ENCODE measurements around a stretch of chr1.

GRCh38 chr1:57999996-58000362 is 546.5 kb downstream of the OMA1 start:
- PRO-cap, result no peak

- PRO-cap, result no peak
These were observed 289.9 kb downstream of the OMA1 start for GRCh38 chr1:58256563-58257058.

GRCh38 chr1:58282565-58282944 is 264.0 kb downstream of the OMA1 start:
- PRO-cap, result no peak

GRCh38 chr1:58446079-58446747 is 100.3 kb downstream of the OMA1 start:
- PRO-cap, result no peak

DNA sequence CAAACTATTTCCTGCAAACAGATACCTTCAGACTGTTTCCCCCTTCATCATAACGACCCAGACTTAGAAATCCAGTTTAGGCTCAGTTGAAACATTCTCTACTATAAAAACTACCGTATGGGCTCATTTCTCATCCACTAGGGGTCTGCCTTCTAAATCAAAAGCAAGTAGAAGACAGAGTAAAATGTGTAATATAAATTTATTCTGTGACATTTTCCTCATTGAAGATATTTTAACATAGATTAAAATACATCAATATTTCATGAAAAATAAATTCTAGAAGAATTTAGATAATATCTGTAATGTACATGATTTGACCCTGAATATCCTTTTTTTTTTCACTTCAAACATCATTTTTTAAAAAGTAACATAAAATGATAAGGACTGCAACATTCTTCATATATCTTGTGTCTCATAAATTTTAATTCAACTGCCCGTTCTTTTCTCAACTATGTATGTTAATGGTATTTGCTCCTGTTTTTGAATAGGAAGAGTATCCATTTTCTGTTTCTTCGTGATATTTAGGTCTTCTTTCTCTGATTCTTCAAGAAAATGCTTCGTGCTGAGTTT is 65.9 kb downstream of the OMA1 start:
- PRO-cap, result no peak

- PRO-cap, result no peak
These were observed 42.3 kb upstream of the TACSTD2 start for GRCh38 chr1:58619323-58619824.

GRCh38 chr1:58782598-58782724 is 1.4 kb downstream of the JUN start:
- PRO-cap, result no peak

GRCh38 chr1:58805985-58806469 is 22.2 kb upstream of the JUN start:
- PRO-cap, result no peak

- PRO-cap, result no peak
These were observed 143.5 kb upstream of the JUN start for GRCh38 chr1:58926974-58928123.

GRCh38 chr1:59043541-59043988 is 253.3 kb upstream of the FGGY start:
- PRO-cap, result no peak

DNA sequence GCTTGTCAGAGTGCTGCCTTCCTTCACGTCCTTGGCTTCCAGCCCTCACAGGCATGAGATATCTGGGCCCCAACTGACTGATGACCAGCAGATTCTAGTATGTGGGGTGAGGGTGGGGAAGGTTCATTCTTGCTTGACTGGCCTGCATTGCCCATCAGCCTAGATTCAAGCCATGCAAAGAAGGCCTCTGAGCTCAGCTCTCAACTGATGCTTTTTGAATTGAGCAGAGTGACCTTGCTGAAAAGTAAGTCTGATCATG is 253.0 kb upstream of the FGGY start:
- PRO-cap, result no peak

GRCh38 chr1:59071267-59071987 is 225.5 kb upstream of the FGGY start:
- PRO-cap, result no peak

DNA sequence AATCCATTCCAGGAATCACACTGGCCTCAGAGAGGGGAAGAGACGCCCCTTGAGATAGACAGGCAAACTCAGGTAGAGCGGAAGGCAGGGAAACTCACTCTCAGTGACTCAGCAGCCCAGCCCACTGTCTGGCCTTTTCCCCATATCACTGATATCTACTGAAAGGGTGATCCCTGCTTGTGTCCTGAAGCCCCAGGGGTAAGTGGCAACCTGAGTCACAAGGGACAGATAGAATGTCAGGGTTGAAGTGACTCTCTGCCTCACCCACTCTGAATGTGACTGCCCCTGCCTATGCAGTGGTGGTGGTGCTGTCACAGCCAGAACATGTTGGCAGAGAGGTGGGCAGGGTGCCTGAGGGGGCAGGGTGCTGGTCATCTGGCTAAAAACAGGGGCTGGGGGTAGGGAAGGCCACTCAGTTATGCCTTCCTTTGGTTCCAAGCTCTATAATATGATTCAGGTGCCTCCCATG is 157.5 kb upstream of the FGGY start:
- PRO-cap, result no peak

DNA sequence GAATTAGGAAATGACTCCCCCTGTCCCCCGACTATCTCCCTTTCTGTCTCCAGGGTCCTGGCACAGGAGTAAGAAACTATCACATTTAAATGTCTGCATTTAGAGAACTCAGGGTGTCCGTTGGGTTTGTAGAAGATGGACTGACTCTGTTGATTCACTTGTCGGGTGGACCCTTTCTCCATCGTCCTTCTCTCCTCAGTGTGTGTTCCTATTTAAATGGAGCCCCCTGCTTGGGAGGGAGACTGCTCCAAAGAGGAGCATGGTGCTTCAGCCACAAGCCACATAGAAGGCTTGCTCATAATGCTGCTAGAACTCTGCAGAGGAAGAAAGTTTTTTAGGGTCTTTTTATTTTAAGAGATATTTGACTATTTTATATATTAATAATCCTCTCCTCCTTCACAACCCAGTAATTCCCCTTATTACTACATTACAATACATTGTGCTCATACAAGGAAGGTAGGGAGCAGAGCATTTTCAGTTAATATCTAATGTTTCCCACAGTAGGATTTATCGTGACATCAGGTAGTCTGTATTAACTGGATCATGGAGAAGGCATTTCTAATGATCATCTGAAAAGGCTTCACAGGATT is 13.7 kb downstream of the FGGY start:
- PRO-cap, result no peak

GRCh38 chr1:59370029-59370454 is 73.1 kb downstream of the FGGY start:
- PRO-cap, result no peak

DNA sequence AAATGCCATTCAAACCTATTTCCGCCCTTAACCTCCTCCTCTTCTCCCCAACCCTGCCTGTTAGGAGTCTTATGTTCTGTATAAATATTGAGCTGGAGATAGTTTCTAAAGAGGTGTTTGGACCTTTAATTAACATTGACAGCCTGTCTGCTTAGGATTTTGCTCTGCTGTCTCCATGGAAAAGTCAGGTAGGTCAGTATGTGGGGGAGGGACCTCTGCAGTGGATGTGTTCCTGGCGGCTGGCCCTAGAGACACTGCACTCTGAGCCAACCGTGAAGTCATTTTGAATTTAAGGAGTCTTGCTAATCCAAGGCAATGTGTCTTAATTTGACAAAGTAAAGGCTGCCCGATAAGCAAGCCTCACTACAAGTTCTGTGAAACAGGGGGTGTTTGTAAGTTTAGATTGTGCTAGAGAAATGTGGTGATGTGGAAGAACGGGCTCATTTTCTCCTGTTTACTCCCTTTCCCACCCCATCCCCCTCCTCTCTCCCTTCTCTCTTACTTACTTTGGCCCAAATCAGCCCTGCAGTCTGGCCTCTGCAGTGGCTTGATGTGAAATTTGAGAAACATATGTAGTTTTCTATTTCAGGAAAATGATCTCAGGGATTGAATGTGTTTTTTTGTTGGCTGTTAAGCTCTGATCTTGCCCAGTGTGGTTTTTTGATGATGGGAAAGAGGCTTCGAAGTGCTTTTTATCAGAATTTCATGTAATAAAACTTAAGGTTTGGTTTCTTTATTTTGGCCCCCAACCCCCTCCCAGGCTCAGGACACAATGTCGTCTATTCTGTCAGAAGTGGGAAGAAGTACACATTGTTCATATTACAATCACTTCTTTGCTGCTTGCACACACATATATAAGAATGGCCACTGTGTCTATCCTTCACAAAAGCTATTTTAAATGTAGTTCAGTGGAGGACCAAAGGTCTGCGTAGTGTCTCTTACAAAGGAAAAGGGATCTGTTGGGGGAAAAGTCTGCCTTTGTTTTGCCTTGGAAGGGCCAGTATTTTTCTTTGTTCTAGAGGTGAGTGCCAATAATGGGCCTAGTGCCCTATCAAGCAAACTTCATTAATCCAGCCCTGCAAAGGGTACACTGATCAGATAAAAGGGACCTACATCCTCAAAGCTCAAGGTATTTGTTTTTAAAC is 96.6 kb downstream of the FGGY start:
- PRO-cap, result no peak

DNA sequence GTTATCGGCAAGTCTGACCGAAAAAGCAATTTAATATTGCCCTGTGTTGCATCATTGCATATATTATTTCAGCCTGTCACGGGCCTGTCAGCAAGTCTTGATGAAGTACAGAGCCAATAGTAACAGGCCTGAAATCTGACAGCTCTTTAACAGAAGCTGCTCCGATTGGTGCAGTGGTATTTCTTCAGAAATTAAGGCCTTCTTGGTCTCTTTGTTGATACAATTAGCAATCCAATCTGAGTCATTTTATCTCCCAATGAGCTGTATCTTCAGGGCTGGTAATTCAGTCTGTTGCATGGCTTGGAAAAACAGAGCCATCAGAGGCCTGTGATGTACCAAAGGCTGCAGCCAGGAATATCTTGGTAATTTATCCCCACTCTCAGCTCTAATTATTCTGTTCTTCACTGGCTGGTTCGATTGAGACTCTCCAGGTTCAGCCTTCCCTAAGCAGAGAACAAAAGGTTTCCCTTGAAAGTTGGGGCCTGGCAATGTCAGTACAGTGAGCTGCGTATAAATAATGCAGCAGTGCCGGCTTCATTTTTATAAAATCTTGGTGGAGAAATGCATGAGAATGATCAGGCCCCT is 149.6 kb downstream of the FGGY start:
- PRO-cap, result no peak

GRCh38 chr1:59511370-59511871 is 214.5 kb downstream of the FGGY start:
- PRO-cap, result no peak

GRCh38 chr1:59516920-59517278 is 220.0 kb downstream of the FGGY start:
- PRO-cap, result no peak

- PRO-cap, result no peak
These were observed 237.1 kb downstream of the FGGY start for GRCh38 chr1:59533873-59534514.

All from sternocleidomastoid (tissue), 1 donor.